NALM6 (cell line): ENCODE measurements around the gene SUMO1.

DNA sequence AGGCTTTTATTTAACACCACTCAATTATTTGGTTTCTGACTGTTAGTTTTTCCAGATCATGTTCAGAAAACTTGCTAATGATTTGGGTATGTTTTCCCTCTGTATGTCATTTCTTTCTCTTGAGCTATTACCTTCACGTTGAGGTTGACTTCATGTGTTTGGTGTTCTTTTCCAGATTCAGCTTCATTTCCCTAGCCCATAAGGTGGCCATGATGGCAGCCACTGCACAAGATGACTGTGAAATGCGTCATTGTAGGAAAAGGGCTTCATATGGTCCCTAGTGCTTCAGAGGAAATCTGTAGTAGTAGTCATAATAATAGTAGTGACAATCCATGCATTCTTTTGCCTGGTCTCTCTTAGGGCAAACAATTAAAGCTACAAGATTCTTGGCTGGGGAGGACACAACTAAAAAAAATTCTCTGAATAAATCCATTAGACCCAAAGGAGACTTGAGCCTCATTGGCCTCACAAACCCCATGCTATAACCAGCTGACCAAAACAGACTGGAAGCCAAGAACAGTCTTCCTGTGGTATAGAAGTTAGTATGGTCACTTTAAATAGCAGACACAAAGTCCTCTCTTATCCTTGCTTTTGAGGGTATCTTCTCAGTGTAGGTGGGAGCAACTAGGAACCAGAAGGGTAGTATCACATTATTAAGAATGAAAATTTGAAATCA is 28.5 kb downstream of the AOX1 start:
- PRO-cap = no peak

DNA sequence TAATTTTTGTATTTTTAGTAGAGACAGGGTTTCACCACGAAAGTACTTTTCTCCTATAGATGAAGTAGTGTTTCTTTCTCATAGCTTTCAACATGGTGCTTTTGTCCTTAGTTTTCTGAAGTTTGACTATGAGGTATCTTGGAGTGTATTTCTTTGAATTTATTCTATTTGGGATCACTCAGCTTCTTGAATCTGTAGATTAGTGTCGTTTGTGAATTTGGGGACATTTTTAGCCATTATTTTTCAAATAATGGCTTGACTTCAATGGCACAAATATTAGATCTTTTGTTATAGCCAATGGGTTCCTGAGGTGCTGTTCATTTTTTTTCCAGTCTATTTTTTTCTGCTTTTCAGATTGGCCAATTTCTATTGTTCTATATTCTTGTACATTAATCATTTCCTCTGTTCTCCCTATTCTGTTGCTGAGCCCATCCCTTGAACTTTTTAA is 47.3 kb downstream of the AOX1 start:
- PRO-cap = no peak

DNA sequence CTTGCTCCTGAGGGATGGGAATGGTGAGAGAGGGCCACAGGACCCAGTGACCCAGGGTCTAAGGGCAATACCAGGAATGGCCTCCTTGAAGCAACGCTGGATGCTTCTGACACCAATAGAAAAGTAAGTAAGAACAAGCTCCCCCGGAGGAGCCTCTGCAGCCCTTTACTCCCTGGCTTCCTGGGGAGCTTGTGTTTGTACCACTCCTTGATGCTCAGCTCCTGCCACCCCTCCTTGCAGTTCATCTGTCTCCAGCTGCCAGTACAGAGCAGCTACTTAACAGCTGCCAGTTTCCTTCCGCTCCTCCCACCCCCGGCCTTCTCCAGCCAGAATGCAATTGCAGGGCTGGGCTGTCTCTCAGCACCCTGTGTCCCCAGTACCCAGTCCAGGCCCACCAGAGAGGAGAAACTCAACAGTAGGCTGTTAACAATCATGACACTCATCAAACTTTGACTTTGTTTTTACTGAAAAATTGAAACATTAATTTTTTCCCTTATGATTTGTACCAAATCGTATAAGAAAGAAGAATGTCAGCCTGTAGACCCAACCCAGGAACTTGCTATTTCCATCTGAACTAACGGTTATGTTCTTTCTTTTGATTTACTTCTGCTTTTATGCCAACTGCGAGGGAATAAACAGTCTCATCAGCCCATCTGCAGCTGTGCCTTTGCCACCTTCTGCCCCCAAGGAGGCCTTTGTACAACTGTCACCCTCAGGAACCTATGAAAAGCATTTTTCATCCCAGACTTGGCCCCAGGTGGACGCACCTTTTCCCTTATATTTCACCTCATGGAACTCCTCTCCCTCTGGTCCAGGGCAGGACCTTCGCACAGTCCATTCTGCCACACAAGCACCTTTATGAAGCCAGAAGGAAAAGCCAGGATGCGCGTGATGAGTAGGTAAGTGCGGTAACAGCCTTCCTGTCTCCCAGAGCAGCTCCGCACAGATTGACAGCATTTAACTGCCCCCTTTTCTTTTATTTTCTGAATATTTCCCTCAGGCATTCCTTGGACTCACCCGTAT is 109.6 kb downstream of the AOX1 start:
- PRO-cap = bidirectional peak, plus-strand start at position 318 of the sequence, minus-strand start at position 251 of the sequence; bidirectional peak, plus-strand start at position 733 of the sequence, minus-strand start at position 585 of the sequence

DNA sequence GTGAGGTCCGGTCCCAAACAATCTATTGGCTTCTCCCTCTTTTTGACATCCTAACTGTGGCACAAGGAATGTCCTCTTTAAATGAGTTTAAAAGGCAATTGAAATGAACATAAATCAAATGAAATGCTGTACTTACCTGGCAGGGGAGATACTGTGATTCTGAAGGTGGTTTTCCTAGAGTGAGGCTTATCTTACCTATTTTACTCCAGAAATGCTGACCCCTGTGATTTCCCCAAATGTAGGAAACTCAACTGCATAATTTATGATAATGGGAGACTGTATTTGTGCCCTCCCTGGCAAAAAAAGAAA is 36.3 kb upstream of the BZW1 start:
- PRO-cap = no peak

GRCh38 chr2:200863613-200864087 is 808 bp downstream of the CLK1 start:
- PRO-cap = bidirectional peak, plus-strand start at chr2:200863908, minus-strand start at chr2:200863823

- PRO-cap = no peak
Observed at GRCh38 chr2:200890348-200891045, 1.3 kb downstream of the NIF3L1 start.

DNA sequence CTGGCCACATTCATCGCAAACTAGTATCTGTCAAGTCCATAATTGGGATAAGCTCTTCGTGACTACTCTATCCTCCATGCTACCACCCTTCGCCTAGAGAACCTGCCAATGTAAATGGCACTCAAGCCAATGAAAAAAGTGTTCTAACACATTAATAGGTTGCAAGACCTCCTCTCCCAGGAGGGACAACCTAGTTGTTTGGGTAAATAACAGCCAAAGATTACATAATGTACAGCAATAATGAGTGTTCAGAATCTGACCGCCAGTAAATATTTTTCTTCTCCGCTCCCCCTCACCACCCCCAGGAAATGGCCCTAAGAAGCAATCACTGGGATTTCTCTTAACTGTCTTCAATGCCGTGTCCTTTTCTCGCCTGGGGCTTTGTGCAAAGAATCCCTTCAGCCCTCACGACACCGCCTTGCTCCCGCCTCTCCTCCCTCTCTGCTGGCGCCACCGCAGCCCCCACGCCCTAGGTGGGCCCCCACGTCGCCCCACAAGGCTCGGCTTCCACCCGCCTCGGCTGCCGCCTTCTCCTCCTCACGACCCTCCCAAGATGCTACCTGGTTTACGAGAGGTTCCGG is 487 bp downstream of the HYCC2 start:
- PRO-cap = no peak

DNA sequence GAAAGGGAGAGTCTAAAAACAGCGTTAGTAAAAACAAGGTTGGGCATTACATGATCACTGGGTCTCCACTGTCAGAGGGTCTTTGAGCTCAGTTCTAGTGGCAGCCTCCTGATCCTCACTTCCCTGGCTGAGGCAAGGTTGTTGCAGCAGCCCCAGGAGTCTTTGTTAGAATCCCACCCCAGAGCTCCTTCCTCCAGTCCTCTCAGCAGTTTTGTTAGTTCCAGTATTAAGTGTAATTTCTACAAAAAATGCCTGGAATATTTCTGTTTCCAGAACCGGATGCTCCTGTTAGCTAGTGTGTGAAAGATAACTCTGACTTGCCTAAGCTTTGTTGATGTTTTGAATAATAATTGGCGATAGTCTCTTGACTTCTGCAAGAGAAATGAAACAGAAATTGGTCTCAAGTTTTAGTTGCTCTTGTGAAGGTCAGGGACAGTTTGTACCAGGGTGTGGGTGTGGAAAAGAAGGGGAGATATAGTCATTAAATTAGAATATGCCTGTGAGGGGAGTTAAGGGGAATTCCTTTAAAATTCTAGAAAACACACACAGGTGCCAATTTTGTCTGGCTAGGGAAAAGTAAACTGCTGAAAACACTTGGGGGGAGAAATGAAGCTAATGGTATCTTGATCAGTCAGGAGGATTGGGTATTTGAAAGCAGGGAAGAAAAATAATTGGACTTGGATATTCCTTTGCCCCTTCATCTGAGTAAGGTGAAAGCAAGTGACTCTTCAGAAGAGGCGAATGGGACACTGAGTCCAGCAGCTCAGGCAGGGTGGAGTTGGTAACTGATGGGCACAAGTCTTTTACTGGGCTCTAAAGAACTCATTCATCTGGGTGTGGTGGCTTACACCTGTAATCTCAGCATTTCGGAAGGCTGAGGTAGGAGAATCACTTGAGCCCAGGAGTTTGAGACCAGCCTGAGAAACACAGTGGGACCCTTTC is 10.9 kb downstream of the CFLAR start:
- PRO-cap = no peak

DNA sequence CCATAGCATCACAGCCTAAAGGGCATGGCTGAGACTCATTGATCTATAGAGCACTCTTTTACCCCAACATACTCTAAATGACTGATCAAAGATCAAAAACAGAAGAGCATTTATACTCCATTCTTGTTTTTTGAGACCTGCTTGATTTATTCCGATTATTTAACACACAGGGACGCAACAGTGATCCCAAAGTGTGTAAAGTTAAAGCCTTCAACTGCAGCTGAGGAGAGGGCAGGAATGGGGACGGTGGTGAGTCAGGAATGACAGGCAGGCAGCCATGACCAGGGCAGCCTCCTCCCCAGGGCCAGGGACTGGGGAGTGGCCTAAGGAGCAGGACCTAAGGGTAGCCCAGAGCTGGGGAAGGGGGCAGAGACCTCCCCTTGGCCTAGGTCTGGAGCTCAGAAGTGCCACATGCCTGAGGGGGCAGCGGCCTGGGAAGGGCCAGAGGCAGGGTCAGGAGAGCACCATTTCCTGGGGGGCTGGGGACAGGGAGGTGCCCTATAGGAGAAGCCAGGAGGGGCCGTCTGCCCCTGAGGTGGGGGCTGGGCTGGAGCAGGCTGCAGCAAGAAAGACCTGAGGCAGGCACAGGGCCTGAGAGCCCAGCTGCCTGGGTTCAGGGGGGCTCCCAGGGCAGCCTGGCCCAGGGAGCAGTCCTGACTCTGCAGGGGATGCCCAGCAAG is 20.9 kb downstream of the CFLAR start:
- PRO-cap = no peak

- PRO-cap = no peak
Observed at GRCh38 chr2:201168200-201169017, 14.5 kb upstream of the CASP10 start.

GRCh38 chr2:201191563-201192135 is 8.7 kb downstream of the CASP10 start:
- PRO-cap = no peak

GRCh38 chr2:201407187-201407675 is 44.0 kb downstream of the TRAK2 start:
- PRO-cap = no peak

- PRO-cap = no peak
Observed at GRCh38 chr2:201779885-201780279, 851 bp downstream of the ALS2 start.

GRCh38 chr2:201883556-201884090 is 77.3 kb downstream of the CDK15 start:
- PRO-cap = no peak

GRCh38 chr2:201949059-201949660 is 84.5 kb upstream of the FZD7 start:
- PRO-cap = no peak

- PRO-cap = no peak
Observed at GRCh38 chr2:201972592-201973436, 60.8 kb upstream of the FZD7 start.

- PRO-cap = no peak
Observed at GRCh38 chr2:202091182-202092090, 18.4 kb downstream of the KIAA2012 start.

DNA sequence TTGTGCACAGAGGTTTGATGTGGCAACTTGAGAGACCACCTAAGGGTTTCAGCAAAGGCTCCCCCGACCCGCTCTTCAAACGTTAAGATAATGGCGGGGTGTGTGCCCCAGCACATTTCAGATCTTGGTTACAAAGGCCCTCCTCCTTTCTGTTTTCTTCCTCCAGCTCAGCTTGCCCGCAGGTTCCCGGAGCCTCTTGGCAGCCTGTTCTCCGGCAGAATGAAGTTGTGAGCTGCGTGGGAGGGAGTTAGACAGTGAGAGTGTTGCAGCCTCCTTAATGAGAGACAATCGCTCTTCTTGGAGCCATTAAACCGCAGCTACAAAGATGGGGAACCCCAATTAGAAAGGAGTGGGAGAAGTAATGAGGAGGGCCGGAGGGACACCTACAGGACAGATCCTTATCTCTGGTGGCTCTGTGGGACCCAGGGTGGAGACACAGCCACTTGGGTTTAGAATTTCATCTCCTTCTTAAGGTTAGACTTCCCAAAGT is 76.3 kb downstream of the KIAA2012 start:
- PRO-cap = no peak

- PRO-cap = no peak
Observed at GRCh38 chr2:202187600-202188024, 50.8 kb downstream of the SUMO1 start.

DNA sequence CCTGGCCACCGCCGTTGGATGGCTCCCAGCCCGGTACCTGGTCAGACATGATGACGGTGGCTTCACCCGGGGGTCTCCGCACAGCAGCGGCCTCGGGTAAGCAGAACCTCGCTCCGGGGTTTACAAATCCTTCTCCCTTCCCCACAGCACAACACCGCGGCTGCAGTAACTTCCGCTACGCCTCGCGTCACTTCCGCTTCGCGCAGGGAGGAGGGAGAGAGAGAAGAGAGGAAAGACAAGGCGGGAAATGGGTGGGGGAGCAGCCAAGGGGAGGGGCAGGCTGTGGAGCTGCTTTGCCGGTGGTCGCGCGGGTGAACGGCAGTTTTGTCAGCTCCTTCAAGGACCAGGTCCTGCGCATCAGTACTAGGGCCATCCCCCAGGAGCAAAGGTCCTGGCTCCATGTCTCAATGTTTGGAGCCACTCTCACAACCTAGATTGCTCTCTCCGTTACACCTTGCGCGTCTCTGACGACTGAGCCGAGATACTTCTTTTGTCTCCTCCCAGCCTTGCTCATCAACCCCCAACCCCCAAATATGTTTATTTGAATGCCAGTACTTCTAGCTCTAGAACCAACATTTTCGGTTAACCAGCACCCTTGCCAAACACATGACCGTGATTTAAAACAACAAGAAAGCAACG is at the start of gene SUMO1:
Gene SUMO1 (minus strand): TSS at position 195 of the 639 bp plus-strand sequence.
- PRO-cap = bidirectional peak, plus-strand start at position 291 of the sequence, minus-strand start at position 192 of the sequence; unidirectional peak, minus-strand start at position 473 of the sequence